Metastatic Liver Carcinoma in the Lung (tissue), 2 donors: ENCODE measurements around a stretch of chr9.

GRCh38 chr9:136441510-136442595, 2.2 kb upstream of the INPP5E start:
- PRO-cap, 2 experiments: no peak in any of the 2 experiments

DNA sequence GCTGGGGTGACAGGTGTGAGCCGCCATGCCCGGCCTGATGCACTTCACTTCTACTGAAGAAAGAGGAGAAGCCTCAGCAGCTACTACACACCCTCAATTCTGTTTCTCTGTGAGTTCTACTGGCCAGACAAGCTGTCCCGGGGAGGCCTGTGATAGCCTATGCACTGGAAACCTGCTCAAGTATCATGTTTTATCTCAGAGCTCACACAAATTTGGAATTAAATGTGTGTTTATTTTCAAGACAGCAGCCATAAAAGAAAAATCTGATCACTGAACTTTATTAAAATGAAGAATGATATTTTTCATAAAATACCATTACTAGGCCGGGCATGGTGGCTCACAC, 9.9 kb upstream of the INPP5E start:
- PRO-cap, 2 experiments: no peak in any of the 2 experiments

- PRO-cap, 2 experiments: no peak in any of the 2 experiments
Observed at GRCh38 chr9:136453271-136454483, 14.0 kb upstream of the INPP5E start.

DNA sequence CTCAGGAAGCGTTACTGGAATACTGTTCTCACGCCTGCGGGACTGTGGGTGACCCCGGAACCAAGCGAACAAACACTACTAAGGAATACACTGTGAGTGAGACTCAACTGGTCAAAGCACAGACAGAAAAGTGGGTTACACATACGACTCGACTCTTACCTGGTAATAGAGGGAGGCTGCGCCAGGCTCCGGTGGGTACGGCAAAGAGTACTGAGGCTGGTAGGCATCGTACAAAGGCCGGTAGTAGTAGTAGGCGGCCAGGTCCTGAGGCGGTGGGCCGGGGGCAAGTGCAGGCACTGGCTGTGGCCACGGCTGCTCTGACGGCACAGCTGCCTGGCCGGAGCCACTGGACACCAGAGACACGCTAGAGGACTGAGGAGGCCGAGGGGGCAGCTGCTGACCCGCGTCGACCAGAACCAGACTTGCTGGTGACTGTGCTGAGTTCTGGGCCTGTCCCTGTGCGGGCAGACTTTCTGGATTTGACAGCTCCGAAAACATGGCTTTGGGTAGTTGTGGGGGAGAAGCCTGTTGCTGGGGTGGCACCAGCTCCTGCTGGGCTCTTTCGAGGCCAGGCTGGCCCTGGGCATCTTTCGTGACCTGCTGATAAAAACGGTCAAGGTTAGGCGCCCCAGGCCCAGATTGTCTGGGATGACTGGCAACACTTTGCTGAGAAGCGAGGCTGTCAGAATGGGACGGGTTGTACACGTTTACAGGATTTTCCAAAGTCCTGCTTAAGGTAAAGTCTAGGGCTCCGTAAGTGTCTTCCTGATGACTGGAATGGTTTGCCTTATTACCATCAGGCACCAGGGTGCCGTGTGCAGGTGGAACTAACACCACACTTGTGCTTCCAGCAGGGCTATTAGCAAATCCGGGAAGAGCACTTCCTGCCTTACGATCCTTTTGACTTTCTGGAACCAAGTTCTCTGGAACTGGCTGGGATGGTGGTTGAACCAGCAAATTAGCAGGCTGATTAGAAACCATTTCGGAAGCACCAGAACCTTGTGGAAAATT, 8.6 kb downstream of the SEC16A start:
- PRO-cap, 2 experiments: no peak in any of the 2 experiments

- PRO-cap, 2 experiments: no peak in any of the 2 experiments
Observed at GRCh38 chr9:136496420-136497571, 14.0 kb upstream of the SEC16A start.

- PRO-cap, 2 experiments: no peak in any of the 2 experiments
Observed at GRCh38 chr9:136530293-136531065, 15.4 kb downstream of the NOTCH1 start.

- PRO-cap, 2 experiments: peak in 1 of 2 experiments; most common plus-strand start chr9:136610709 (in 1)
Observed at GRCh38 chr9:136610585-136611017, 52.1 kb upstream of the EGFL7 start.

DNA sequence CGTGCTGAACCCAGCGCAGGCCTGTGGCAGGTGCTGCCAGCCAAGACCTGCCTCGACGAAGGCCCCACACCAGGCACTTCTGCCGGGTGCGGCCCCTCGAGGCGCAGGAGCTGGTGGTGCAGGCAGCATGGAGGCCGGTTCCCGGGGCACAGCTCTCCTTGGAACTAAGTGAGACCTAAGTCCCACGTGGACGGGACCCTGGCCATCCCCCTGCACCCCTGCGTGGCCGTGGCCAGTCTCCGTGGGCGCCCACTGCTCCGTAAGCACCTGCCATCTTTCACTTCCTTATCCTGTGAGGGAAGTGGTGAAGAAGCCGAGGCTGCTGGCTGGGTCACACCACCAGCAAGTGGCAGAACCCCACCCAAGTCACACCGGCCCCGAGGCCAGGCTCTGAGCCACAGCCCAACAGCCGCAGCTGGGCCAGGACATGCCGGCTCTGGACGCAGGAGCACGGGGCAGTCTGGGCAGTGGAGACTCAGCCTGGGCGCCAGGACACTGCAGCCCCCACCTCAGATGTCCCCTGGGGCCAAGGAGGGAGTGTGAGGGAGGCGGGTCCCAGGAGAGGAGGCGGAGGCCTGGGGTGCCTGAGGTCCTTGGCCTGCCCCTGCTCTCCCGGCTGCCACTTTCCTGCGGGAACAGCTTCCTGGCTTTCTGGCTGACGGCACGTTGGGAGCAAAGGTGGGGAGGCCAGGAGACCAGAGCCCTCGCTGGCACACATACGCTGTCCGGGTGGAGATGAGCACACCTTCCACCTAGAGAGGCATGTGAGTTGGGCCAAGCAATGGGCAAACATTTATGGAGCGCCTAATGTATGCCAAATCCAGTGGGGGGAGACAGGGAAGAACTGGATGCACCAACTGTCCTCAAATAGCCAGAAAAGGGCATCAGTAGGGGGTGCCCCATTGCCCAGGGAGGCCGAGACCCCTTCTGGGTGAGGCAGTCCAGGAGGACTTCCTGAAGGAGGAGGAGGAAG, 44.0 kb upstream of the EGFL7 start:
- PRO-cap, 2 experiments: no peak in any of the 2 experiments

DNA sequence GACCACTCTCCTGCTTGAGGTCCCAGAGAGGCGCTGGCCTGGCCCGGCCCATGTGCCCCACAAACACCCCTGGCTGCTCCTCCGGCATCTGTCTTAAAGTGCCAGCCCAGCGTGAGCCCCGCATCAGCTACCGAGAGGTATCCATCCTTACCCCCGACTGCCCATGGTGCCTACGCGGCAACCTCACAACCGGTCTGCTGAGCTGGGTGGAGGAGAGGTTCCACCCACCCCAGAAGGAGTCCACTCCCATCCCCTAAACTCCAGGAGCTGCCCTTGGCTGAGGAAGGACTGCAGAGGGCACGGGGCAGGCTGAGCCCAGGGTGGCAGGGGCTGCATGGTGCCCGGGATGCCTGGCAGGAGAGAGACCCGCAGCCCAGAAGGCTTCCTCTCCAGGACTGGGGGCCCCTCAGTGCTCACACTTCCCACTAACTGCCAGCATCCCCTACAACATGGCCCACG, 15.7 kb upstream of the EGFL7 start:
- PRO-cap, 2 experiments: peak in 1 of 2 experiments; most common minus-strand start position 159 of the sequence (in 1)

GRCh38 chr9:136660119-136660932, 2.4 kb upstream of the EGFL7 start:
- PRO-cap, 2 experiments: peak in 1 of 2 experiments; most common minus-strand start chr9:136660731 (in 1)

- PRO-cap, 2 experiments: no peak in any of the 2 experiments
Observed at GRCh38 chr9:136663651-136664774, 1.3 kb downstream of the EGFL7 start.

DNA sequence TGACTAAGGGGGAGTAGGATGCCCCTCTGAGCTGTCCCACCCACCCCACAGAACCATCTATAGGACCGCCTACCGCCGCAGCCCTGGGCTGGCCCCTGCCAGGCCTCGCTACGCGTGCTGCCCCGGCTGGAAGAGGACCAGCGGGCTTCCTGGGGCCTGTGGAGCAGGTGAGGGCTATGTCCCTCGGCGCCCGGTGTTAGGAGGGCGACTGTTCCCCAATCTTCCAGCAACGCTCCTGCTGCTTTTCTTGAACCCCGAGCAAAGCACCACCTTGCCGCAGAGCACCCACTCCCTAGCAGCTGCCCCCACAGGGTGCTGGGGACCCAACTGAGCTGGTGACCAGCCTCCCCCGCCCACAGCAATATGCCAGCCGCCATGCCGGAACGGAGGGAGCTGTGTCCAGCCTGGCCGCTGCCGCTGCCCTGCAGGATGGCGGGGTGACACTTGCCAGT, 6.9 kb downstream of the EGFL7 start:
- PRO-cap, 2 experiments: peak in 1 of 2 experiments; most common plus-strand start position 369 of the sequence (in 1)

DNA sequence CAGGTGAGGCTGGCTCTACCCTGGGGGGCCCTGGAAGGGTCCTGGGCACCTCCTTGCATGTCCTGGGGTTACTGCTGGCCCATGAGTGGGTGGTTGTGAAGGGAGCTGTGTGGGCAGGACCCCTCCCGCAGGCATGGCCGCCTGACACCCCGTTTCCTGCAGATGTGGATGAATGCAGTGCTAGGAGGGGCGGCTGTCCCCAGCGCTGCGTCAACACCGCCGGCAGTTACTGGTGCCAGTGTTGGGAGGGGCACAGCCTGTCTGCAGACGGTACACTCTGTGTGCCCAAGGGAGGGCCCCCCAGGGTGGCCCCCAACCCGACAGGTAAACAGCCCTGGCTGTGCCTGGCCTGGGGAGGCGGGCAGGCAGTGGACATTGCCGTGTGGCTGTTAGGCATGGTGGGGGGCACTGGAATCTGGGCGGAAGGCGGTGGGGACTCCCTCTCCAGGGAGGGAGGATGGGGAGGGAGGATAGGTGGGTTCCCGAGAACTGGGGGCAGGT, 7.3 kb downstream of the EGFL7 start:
- PRO-cap, 2 experiments: no peak in any of the 2 experiments

GRCh38 chr9:136672393-136672789, 9.7 kb downstream of the EGFL7 start:
- PRO-cap, 2 experiments: no peak in any of the 2 experiments

DNA sequence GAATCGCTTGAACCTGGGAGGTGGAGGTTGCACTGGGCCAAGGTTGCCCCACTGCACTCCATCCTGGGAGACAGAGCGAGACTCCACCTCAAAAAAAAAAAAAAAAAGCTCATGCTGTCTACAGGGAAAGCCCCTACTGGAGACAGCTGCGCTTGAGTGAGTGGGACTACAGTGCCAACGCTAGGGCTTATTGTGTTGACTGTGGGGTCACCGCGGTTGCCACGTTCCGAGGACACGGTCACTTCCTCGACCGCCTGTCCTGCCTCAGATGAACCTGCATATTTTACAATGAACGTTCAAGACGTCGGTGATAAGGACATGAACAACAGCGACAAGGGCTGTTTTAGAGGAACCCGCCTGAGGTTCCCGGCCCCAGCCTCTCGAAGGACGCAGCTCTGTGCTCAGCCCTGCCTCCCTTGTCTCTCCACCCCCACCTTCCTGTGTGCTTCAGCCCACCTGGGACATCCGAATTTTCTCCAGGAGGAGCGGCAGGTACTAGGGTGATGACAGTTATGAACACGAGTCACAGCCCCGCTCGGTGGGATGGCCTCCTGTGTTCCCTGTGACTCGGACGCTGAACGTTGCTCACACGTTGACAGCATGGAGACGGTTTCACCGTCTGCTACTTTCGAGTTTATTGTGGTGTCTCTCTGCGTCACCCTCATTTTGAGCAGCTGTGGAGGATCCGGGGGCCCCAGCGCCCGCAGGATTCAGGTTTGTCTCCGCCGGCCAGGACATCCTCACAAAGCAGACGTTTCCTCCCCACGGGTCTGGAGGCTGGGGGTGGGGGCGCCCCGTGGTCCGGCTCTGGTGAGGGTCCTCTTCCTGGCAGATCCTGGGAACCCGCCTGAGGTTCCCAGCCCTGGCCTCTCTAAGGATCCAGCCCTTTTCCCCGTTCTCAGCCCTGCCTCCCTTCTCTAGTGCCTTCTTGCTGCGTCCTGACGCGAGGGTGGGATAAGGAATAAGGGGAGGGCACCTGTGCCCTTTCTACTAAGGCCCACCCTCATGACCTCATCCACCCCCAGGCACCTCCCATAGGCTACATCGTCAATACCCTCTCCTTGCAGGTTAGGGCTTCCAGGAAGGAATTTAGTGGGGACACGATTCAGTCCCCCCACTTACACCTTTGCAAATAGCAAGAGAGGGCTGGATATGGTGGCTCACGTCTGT, 11.1 kb upstream of the DIPK1B start:
- PRO-cap, 2 experiments: no peak in any of the 2 experiments

- PRO-cap, 2 experiments: no peak in any of the 2 experiments
Observed at GRCh38 chr9:136729092-136729626, 13.6 kb downstream of the LCN10 start.

DNA sequence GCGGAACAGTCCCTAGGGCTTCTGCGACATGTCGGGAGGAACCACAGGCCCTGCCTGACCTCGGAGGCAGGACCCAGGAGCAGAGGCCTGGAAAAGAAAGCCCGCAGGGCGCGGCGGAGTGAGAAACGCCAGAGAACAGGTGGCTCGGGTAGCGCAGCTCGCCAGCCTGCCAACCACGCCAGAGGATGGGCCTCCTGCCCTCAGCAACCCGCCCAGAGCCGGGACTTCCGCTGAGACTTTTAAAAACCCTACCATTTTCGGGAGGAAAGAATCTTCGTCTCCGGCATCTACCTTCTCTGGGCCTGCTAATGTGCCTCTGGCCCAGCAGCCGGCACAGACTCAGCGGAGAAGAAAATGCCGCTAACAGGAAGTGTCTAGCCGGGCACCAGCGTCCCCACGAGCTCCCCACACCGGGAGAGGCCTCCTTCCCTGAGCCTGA, 605 bp downstream of the LCN8 start:
- PRO-cap, 2 experiments: no peak in any of the 2 experiments

- PRO-cap, 2 experiments: peak in 1 of 2 experiments; most common minus-strand start chr9:136789567 (in 1)
Observed at GRCh38 chr9:136789115-136789830, 1.9 kb upstream of the TMEM141 start.

DNA sequence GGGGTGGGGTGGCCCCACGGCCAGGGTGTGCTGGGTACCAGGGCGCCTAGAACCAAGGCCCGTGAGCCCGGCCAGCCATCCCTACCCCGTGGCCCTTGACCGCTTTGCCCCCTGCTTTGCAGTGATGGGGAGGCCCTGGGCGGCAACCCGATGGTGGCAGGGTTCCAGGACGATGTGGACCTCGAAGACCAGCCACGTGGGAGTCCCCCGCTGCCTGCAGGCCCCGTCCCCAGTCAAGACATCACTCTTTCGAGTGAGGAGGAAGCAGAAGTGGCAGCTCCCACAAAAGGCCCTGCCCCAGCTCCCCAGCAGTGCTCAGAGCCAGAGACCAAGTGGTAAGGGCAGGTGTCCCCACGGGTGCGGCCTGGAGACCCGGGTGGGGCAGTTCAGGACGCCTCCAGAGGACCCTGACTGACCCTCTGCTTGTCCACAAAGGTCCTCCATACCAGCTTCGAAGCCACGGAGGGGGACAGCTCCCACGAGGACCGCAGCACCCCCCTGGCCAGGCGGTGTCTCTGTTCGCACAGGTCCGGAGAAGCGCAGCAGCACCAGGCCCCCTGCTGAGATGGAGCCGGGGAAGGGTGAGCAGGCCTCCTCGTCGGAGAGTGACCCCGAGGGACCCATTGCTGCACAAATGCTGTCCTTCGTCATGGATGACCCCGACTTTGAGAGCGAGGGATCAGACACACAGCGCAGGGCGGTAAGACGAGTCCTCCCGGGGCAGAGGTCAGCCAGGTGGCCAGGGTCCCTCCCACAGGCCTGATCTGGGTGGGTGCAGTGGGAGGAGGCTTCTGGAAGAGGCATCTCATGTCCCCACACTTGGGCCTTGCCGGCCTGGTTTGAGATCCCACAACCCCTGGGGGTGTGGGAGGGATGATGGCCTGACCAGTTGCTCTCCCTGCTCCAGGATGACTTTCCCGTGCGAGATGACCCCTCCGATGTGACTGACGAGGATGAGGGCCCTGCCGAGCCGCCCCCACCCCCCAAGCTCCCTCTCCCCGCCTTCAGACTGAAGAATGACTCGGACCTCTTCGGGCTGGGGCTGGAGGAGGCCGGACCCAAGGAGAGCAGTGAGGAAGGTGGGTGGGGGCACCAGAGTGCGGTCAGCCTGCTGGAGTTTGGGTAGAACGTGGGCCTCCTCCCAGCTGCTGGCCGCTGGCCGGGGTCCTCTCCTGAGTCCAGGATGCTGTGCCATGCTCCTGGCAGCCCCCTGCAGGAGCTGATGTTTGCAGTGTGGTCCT, 3.1 kb upstream of the AJM1 start:
- PRO-cap, 2 experiments: no peak in any of the 2 experiments

DNA sequence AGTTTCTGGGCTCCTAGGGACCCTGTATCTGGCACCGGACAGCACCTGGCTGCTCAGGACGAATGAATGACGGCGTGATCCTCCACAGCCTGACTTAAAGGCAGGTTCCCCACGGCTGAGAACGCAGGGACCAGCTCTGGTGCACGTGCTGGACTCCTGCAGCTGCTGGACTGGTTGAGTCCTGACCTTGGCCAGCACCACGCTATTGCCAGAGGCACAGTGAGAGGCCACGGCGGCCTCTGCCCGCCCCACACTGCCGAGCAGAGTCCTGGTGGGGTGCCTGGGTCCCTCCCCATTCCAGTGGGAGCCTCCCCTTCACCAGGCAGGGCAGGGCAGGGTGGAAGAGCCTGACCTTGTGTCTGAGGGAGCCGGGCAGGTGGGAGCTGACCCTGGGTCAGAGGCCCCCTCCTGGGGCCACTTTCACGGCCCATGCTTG, 288 bp upstream of the MAMDC4 start:
- PRO-cap, 2 experiments: peak in 1 of 2 experiments; most common plus-strand start position 205 of the sequence (in 1); most common minus-strand start position 68 of the sequence (in 1)